Astrocyte (in vitro differentiated cells and primary cell): ENCODE results near the genes KRTAP1-1, KRTAP4-9, KRTAP17-1 and NT5C3B.

DNA sequence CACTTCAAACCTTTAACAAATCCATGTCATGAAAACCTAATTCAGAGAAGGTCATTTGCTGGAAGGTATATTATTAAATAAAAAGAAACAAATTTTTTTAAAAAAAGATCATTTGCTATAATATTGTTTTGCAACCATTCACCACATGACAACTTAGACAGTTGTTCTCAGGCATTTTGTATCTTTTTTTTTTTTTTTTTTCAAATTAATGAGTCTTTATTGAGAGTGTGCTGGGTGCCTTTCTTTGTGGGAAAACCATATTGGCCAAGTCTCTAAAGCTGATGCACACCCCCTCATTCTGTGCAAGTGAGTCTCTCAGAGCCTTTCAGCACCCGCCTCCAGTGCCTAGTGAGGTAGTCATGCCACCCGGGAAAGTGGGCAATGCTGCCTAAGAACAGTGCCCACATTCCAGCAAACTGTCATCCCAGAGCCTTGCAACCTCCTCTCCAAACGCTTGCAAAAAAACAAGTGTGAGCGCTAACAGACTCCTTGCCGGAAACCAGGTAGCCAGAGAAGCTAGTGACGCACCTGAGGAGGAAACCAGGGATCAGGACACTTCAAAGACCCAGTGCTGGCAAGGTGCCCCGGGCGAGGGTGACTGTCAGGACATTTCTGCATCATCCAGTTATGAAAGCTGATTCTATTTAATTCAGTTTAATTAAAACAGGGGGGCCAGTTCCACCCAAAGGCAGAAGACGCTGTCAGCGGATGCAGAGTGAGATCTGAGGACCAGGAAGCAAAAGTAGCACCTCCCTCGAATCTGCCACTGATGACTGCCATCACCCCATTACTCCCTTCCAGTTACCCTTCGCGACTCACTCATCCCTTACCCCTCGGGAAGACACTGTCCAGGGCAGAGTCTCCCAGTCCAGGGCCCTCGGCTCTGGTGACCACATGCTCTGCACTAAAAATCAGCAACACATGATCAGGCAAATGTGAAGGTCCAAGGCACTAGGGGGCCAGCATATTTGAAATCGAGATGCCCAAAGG lies 34.9 kb downstream of the SMARCE1 start:
- PRO-cap, result no peak
- RRBS, 2 experiments, result 82 to 87% methylated on average over 3 to 5 of the region's 16 CpGs

DNA sequence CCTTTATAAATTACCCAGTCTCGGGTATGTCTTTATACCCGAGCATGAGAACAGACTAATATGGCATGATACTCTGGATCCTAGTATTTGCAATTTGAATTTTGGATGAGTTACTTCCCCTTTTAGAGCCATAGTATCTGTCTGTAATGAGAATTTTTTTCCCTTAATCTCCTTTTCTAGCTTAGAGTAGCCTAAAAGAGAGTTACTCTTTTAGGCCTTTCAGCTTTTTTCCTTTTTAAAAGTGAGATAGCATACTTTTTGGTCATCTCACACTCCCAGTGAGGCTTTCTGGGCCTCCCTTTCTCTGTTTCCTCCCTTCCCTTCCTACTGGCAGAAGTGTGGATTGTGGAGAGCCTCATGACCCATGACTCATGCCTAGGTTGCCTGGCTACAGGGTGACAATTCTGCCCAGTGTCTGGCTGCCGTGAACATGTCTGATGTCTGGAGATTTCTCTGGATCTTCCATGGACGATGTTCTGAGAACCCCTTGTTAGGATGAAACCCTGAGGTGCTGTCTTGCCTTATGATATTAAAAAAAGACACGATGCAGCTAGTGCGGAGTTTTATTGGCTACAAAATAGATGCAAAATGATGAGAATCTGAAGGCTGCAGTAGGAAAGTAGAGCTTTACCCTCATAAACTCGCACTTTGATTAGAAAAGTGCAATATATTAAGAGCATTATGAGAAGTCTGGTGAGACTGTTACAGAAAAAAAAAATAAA lies 15.1 kb downstream of the KRT23 start:
- PRO-cap, result no peak
- RRBS, 2 experiments, result no CpG with 5 or more reads among the region's 7 CpGs

DNA sequence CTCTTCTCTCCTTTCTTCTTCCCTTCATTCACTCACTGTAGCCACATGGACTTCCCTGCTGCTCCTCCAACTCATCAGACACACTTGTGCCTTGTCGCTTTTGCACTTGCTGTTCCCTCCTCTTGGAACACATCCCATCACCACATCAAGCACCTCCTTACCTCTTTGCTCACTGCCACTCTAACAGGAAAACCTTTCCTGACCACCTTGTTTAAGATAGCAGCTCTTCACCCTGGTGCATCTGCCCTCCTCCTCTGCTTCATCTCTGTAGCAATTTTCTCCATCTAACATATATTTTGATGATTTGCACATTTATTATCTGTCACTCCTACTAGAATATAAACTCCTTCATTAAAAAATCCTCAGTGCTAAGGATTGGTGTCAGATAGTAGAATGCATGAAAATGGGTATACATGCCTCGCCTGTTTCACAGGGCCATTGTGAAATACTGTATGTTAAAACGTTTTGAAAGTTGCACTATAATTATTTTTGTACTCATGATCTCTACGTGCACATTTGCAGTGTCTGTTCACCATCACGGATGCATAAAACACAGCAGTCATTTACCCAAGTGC lies 10.5 kb downstream of the KRT23 start:
- PRO-cap, result no peak
- RRBS, 2 experiments, result no CpG with 5 or more reads among the region's 5 CpGs

DNA sequence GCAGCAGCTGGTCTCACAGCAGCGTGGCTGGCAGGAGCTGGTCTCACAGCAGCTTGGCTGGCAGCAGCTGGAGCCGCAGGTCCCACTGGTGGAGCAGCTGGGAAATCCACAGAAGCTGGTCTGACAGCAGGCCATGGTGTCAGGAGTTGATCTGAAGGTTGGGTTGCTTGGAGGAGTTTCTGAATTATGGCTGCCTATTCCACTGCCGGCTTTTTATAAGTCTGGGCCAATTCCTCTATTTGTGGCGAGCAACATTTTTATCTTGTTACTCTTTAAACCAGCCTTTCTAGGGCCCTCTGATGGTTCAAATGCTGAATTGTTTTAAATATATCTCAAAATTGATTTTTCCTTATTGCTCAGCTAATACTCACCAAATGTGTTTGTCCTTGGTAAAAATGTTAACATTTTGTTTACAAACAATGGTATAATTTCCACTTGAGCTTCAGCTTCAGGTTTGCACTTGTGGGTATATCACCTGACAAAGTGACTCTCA lies at the start of gene KRTAP1-1:
Gene KRTAP1-1 (minus strand): TSS at position 188 of the 493 bp plus-strand sequence.
- PRO-cap, result no peak
- RRBS, 2 experiments, result no CpG with 5 or more reads among the region's 4 CpGs

GRCh38 chr17:41105142-41105461 lies at the start of gene KRTAP4-9:
Gene KRTAP4-9 (plus strand): TSS chr17:41105389.
- PRO-cap, result no peak
- RRBS, 2 experiments, result no CpG with 5 or more reads among the region's 5 CpGs

- PRO-cap, result no peak
Measured at GRCh38 chr17:41108018-41108465, 2.9 kb downstream of the KRTAP4-9 start.

DNA sequence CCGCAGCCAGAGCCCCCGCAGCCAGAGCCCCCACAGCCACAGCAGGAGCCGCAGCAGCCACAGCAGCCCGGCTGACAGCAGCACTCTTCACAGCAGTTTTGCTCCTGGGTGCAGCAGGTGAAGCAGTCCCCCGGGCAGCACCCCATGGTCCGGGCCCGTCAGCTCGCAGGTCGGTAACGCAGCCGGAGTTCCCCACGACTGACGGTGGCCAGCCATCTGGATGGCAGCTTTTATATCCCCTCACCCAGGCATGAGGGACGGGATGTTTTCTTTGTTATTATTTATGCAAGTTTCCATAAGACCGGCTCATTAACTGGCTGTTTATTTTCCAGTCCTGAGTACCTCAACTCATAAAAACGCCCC lies at the start of gene KRTAP17-1:
Gene KRTAP17-1 (minus strand): TSS at position 206 of the 363 bp plus-strand sequence.
- PRO-cap, result no peak
- RRBS, 2 experiments, result 70 to 76% methylated on average over 2 to 6 of the region's 16 CpGs

GRCh38 chr17:41530839-41531234 lies 2.7 kb upstream of the KRT19 start:
- PRO-cap, result no peak

GRCh38 chr17:41544201-41544909 lies 16.2 kb upstream of the KRT19 start:
- PRO-cap, result no peak
- RRBS, 2 experiments, result no CpG with 5 or more reads among the region's 6 CpGs

- PRO-cap, result no peak
- RRBS, 2 experiments, result no CpG with 5 or more reads among the region's 11 CpGs
Measured at GRCh38 chr17:41586975-41587490, 338 bp upstream of the KRT14 start.

DNA sequence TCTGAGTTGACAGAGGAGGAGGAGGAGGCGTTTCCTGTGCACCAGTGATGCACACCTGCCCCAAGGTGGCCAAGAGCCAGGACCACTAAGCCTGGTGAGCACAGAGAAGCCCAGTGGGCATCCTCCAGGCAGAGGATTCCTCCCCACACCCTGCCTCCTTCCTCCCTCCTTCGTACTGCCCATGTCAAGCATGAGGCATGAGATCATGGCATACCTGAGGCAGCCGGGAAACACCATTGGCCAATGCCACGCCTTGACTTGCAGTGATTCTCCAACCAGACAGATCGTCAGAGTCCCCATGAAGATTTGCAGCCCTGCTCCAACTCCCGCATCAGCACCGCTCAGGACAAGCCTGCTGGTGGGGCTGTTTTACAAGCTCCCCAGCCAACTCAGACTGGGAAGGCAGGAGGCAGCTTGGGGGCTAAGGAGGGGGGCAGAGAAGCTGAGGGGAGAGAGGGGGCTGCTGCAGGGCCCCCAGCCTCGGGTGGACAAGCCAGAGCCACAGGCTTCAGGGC lies 2.9 kb upstream of the KRT16 start:
- PRO-cap, result no peak
- RRBS, 2 experiments, result no CpG with 5 or more reads among the region's 8 CpGs

DNA sequence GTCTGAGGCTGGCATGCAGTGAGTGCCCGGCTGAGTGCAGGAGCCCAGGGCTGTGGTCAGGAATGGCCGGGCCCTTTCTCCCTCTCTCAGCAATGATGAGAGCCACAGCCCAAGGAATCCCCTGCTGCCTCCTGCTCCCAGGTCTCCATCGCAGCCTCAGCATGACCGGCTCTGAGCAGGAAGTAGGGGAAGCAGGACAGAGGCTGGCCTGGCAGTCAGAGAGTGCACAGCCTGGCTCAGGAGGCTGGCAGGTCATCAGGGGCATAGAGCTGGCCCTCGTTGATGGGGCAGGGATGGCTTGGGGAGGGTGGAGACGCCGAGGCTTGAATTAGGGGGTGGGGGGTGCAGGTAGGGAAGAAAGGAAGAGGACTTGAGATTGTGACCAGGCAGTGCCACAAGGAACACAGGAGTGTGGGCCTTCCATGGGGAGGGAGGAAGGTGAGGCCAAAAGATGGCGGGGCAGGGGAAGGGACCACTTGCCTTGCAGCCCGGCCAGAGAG lies 32.0 kb upstream of the KRT17 start:
- PRO-cap, result no peak
- RRBS, 2 experiments, result 92 to 93% methylated on average over 3 of the region's 9 CpGs

DNA sequence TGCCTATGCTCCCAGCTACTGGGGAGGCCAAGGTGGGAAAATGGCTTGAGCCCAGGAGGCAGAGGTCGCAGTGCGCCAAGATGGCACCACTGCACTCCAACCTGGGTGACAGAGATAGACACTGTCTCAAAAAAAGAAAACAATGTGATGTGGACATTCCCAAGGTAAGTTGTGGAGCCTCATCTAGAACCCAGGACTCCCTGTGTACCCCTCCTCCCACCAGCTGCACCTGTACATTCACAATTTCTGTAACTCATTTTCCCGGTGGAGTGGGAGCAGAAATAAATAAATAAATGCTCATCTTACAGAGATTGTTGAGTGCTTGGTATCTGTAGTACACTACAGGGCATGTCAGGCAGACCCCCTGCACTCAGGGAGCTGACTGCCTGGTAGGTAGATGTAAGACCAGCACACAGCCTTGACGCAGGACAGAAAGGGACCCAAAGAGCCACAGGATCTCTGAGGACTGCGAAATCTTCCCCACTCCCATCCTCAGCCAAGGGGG lies 6.4 kb downstream of the EIF1 start:
- PRO-cap, result no peak
- RRBS, 2 experiments, result no CpG with 5 or more reads among the region's 5 CpGs

GRCh38 chr17:41754921-41756096 lies 20.9 kb upstream of the HAP1 start:
- PRO-cap, result no peak
- RRBS, 2 experiments, result 89 to 96% methylated on average over 1 of the region's 29 CpGs

- PRO-cap, result no peak
- RRBS, 2 experiments, result no CpG with 5 or more reads among the region's 20 CpGs
Measured at GRCh38 chr17:41757508-41757985, 23.1 kb upstream of the HAP1 start.

DNA sequence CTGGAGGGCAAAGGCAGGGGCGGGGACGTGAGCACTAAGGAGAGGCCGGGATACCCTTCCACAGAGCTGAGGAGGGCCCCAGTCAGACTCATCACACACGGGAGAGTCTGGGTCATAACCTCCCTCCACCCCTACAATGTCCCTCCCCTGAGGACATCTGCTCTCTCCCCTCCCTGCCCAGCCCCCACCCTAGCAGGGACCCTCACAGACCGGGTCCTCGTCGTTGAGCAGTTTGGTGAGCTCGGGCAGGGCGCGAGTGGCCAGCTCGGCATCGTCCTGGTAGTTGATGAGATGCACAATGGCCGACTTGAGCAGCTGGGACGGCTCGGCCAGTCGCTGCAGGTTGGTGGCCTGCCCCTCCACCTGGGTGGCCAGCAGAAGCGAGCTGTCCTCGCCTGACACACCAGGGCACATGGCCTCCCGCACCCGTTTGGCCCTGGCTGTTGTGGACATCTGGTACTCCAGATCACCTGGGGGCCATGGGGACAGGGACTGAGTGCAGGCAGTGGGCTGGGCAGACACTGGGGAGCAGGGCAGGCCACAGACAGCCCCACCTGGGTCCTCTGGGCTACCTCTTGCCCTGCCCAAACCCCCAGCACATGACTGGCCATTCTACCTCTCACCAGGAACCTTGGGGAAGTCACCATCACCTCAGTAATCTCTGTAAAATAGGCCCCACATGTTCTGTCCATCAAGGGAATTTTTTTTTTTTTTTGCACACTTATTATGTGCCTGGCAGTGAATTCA lies 17.1 kb downstream of the JUP start:
- PRO-cap, result no peak
- RRBS, 2 experiments, result no CpG with 5 or more reads among the region's 20 CpGs

DNA sequence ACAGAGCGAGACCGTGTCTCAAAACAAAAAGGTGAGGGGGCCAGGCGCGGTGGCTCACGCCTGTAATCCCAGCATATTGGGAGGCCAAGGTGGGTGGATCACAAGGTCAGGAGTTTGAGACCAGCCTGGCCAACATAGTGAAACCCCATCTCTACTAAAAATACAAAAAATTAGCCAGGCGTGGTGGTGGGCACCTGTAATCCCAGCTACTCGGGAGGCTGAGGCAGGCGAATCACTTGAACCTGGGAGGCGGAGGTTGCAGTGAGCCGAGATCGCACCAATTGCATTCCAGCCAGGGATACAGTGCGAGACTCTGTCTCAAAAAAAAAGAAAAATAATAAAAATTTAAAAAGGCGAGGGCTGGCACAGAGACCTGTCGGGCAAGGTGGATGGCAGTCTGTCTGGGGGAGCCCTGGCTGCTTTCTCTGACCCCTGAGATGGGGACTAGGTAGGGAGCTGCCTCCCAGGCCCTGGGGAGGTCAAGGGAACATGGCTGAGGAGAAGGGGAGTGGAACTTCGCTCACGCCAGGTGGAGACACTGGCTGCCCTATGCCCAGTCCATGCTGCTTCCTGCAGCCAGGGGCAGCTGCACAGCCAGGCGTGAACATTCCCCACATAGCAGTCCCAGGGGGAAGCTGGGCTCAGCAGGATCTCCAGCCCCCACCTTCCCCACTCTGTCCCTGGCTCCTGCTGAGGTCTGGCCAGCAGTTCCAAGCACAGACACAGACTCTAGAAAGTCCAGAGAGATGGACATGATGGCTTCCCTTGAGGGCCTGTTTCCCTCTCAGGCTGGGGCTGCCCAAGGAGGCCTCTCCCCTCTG lies 9.6 kb downstream of the JUP start:
- PRO-cap, result no peak
- RRBS, 2 experiments, result no CpG with 5 or more reads among the region's 17 CpGs

DNA sequence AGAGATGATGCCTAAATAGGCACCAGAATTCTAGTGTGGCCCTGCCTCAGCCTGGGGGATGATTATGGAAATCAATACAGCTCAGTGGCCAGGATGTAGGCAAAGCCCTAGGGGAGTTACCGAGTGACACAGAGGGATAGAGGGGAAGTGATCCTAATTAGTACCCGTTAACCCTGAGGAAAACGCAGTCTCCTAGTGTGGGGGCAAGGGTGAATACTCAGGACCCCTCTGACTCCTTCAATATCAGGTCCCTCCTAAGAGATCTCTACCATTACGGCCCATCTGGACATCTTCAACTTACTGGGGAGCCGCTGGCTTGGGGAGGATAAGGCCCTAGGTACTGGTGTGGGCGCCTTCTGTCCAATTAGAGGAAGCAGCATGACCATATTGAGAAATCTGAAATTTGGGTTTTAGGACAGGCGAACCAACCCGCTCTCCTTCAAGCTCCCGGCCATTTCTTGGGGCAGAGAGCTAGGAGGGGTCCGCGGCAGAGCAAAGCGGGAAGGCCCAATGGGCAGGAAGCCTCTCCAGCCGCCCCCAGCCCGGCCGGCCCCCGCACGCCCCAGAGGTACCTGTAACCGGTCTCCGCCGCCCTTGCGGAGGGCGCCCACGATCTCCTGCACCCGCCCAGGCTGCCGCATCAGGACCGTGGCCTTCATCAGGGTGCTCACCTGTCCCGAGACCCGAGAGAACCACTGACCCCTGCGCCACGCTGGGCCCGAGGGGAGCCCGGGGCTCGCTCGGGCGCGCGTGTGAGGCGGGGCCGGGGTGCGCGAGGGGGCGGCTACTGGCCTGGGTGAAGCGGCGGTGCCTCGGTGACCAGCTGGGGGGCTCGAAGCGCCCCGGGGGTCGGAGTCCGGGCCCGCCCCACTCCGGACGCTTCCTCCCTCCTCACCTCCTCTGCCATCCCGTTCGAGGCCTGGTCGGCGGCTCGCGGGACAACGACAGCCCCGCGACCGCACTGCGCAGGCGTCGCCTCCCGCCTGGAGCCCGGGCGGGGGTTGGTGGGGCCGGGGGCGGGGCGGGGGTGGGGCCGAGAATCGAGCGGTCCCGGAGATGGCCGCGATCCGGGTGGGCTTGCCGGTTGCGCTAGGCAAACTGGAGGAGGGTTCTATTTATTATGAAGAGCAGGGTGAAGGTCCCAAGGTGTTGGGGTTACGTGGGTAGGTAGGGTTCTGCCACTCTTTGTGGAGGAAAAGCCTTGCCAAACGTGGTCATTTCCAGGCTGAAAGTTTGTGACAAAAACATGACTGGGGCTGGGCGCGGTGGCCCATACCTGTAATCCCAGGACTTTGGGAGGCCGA lies at the start of gene NT5C3B:
Gene NT5C3B (minus strand): TSS at position 946 of the 1,304 bp plus-strand sequence.
- PRO-cap, result no peak
- RRBS, 2 experiments, result 1 to 3% methylated on average over 15 to 24 of the region's 86 CpGs

GRCh38 chr17:41873544-41874425 lies 8.6 kb upstream of the KLHL11 start:
- PRO-cap, result no peak
- RRBS, 2 experiments, result no CpG with 5 or more reads among the region's 13 CpGs

DNA sequence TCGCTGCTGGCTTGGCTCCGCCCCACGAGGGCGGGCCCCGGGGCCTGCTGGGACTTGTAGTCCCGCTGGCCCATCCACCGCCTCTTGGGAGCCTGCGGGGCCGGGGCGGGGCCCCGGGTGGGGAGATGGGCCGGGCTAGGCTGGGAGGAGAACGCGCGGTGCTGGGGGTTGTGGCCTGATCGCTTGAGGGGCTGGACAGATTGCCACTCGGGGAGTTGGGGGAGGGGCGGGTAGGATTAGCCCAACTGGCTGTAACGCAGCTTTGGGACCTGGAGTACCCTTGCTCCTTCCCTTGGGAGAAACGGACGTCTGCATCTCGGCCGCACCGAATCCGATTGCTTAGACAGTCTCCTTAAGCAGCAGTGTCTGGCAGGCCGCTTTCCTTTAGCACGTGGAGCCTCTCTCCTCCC lies 342 bp upstream of the ACLY start:
- PRO-cap, result bidirectional peak, plus-strand start at position 145 of the sequence, minus-strand start outside the sequence
- RRBS, 2 experiments, result 3% methylated on average over 5 of the region's 27 CpGs